ENCODE data around the genes PTER, RSU1 and PLXDC2.

- PRO-cap, result bidirectional peak, plus-strand start at chr10:16437010, minus-strand start at chr10:16436814
- RRBS, result 4% methylated on average over 15 of the region's 45 CpGs
Observed at GRCh38 chr10:16436877-16437843, at the start of gene PTER. Gene PTER, plus strand, starts transcription at chr10:16437010.

DNA sequence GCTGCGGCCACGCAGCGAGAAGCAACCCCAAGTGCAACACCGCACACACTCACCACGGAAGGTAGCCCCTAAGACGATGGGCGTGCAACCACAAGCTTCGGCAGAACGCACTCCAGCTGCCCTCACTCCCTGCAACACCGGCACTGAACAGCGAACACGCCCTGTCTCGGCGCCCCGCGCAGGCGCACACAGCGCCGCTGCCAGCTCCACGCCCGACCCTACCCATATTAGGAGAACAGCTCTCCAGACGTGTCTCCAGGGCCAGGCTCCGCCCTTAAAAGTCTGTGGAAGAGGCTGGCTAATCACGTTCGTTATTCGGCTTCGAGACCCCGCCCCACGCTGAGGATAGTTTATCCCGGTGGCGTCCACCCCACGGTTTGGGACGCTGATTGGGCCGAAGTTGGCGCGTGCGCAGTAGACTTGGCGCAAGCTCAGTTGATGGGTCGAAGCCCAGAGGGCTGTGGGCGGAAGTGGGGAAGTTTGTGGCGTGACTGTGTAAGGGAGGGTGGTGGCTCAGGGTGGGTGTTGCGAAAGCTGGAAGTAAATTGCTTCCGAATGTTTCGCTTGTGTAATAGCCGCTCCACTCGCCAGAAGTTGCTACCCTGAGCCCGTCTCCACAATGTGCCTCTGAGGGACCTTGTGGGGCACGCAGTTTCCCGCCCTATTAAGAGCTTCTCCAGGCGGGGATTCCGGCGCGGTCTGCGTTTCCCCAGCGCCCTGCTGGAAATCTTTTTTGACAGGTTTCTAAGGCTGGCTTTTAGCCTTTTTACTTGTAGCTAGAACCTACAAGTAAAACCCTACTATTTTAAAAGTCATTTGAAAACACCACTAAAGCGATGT, at the start of gene RSU1:
RSU1 (minus strand) TSS at position 163 of the 840 bp plus-strand sequence.
- PRO-cap, result bidirectional peak, plus-strand start at position 483 of the sequence, minus-strand start at position 145 of the sequence; unidirectional peak, plus-strand start at position 590 of the sequence; unidirectional peak, plus-strand start at position 667 of the sequence
- RRBS, result no CpG with 5 or more reads among the region's 56 CpGs

DNA sequence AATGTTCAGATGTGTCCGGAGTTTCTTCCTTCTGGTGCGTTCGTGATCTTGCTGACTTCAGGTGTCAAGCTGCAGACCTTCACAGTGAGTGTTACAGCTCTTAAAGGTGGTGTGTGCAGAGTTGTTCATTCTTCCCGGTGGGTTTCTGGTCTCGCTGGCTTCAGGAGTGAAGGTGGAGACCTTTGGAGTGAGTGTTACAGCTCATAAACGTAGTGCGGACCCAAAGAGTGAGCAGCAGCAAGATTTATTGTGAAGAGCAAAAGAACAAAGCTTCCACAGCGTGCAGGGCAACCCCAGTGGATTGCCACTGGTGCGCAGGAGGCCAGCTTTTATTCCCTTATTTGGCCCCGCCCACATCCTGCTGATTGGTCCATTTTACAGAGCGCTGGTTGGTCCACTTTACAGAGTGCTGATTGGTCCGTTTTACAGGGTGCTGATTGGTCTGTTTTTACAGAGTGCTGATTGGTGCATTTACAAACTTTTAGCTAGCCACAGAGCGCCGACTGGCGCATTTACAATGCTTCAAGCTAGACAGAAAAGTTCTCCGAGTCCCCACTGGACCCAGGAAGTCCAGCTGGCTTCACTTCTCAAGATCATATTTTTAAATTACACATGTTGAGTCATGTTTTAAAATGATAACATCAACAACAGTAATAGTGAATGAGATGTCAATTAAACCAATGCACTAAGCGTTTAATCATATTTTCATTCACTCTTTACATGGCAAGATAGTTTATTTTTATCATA, 128.4 kb downstream of the CUBN start:
- PRO-cap, result no peak
- RRBS, result 88% methylated on average over 1 of the region's 17 CpGs

- PRO-cap, result no peak
- RRBS, result no CpG with 5 or more reads among the region's 4 CpGs
Observed at GRCh38 chr10:17028721-17029197, 100.9 kb downstream of the CUBN start.

DNA sequence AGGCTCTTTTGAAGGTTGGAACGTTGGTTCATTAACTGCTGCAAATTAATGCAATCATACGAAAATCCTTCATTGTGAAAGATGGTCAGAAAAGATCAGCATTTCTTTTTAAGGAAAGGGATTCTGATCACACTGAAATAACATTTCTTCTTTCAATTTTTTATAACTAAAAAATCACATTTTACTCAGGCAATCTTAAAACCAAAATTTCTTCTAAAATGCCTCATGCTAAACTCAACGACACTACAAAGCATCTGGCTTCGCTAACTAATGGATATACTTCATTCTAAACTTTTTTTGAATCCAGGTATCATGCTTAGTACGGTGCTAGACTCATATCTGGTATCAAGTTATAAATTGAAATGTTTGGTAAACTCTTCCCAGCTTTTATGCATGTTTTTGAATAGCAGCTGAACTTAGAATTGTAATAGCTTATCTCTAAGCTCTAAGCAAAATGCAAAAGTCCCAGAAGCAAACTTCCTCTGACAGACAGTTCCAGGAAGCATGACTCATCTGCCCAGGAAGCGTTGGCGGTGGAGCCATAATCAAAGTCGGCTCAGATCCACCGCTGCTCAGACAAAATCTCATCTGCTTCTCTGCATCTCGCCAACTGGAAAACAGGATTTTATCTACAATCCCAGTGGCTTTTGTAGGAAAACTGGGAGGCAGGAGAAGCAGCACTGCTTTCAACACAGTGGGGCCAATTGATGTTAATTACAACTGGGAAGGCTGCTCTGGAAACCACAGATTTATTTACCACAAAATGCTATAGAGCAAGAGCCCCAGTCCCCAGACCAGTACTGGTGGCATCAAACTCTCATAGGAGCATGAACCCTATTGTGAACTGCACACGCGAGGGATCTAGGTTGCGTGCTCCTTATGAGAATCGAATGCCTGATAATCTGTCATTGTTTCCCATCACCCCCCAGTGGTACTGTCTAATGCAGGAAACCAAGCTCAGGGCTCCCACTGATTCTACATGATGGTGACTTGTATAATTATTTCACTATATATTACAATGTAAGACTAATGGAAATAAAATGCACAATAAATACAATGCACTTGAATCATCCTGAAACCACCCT, 100.1 kb downstream of the CUBN start:
- PRO-cap, result unidirectional peak, plus-strand start at position 559 of the sequence
- RRBS, result no CpG with 5 or more reads among the region's 14 CpGs

DNA sequence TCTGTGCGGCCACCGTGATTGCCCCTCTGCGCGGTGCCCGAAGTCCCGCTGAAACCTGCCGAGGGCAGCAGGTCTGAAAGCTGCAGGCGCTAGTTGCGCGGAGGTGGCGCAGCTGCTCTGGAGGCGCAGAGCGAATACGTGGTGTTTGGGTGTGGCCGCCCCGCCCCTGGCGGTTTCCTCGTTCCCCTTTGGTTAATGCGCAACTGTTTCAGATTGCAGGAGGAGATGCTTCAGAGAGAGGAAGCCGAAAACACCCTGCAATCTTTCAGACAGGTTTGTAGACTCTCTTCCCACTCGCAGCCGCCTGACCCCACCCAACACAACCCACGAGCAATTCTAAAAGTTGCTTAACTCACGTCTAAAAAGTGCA, 2.4 kb downstream of the VIM start:
- PRO-cap, result bidirectional peak, plus-strand start at position 211 of the sequence, minus-strand start at position 119 of the sequence
- RRBS, result no CpG with 5 or more reads among the region's 24 CpGs

- PRO-cap, result no peak
Observed at GRCh38 chr10:17232824-17233077, 4.7 kb downstream of the VIM start.

GRCh38 chr10:17237873-17238793, 10.1 kb downstream of the VIM start:
- PRO-cap, result unidirectional peak, plus-strand start at chr10:17238609; unidirectional peak, plus-strand start at chr10:17238681
- RRBS, result no CpG with 5 or more reads among the region's 8 CpGs

DNA sequence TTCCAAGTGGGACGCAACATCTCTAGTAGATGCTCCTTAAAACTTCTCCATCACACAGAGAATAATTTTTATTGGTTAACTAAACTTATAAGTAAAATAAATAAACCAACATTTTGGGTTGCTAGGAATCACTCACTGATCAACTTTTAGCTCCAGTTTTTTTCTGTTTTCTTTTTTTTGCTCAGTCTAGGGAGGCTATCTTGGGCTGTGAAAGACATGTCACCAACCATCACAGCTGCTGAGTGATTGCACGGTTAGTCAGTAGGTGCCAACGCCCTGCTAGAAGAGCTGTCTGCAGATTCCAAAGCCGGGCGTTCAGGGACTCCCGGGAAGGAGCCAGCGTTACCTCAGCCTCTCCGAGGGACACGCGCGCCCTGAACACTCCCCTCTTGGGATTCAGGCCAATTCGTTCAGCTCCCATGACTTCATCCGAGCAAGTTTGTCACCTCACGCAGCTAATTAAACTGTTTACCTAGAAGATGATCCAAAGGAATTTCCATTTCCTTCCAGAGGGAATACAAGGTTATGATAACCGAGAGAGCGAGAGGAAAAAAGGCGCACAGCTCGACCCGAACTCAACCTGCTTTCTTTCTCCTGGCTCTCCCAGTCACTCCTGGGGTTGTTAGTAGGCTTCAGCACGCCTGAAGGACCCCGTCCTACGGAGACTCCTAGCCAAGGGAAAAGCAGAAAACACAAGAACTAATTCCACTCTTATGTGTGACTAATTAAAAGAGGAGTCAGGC, 488 bp upstream of the STAM start:
- PRO-cap, result bidirectional peak, plus-strand start outside the sequence, minus-strand start at position 609 of the sequence
- RRBS, result no CpG with 5 or more reads among the region's 22 CpGs

DNA sequence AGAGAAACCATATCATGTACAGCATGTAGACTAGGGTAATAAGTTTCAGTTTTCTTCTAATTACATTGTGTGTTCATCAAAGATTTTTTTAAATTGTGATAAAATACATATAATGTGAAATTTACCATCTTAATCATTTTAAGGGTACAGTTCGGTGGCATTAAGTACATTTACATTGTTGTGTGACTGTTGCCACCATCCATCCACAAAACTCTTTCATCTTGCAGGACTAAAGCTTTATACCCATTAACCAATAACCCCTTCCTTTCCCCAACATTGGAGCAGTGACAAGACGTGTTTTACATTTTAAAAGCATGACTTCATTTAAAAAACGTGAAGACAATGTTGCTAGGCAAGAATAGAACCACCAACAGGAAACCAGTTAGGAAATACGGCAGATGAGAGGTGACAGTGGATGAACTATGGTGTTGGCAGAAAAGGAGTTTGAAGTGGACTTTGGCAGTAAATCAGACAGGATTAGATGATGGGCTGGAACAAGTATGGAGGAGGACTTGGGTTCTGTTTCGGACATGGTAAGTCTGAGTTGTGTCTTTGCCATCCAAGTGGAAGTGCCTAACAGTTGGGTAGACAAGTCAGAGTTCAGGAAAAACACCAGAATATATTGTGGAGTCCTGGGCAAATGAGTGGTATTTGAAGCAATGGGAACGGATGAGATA, 16.9 kb downstream of the TMEM236 start:
- PRO-cap, result no peak
- RRBS, result no CpG with 5 or more reads among the region's 6 CpGs

DNA sequence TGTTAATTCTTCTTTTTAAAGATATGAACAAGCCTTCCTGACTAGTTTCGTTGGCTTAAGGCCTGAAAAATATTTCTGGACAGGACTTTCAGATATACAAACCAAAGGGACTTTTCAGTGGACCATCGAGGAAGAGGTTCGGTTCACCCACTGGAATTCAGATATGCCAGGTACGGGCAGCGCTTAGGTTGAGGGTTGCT, 54.3 kb downstream of the MRC1 start:
- PRO-cap, result no peak
- RRBS, result no CpG with 5 or more reads among the region's 5 CpGs

DNA sequence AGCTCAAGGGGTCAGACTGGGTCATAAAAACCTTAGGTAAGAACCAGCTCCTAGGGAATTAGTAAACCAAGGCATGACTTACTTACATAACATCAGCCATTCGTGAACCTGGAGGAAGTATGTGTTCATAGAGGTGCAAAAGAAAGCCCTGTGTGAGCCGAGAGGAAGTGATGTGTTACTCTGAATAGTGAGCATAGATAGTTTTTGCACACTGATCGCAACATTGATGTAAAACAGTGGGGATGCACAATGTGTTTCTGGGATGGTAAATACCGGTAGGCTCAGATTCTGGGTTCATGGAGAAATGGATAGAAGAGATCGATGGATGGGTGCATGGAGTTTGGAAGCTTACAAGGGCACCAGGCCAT, 22.4 kb downstream of the CACNB2 start:
- PRO-cap, result no peak
- RRBS, result 71% methylated on average over 1 of the region's 5 CpGs

DNA sequence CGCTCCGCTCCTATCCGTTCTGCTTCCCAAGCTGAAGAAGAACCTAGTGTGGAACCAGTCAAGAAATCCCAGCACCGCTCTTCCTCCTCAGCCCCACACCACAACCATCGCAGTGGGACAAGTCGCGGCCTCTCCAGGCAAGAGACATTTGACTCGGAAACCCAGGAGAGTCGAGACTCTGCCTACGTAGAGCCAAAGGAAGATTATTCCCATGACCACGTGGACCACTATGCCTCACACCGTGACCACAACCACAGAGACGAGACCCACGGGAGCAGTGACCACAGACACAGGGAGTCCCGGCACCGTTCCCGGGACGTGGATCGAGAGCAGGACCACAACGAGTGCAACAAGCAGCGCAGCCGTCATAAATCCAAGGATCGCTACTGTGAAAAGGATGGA, 112.1 kb downstream of the NSUN6 start:
- PRO-cap, result no peak
- RRBS, result 96% methylated on average over 4 of the region's 23 CpGs

DNA sequence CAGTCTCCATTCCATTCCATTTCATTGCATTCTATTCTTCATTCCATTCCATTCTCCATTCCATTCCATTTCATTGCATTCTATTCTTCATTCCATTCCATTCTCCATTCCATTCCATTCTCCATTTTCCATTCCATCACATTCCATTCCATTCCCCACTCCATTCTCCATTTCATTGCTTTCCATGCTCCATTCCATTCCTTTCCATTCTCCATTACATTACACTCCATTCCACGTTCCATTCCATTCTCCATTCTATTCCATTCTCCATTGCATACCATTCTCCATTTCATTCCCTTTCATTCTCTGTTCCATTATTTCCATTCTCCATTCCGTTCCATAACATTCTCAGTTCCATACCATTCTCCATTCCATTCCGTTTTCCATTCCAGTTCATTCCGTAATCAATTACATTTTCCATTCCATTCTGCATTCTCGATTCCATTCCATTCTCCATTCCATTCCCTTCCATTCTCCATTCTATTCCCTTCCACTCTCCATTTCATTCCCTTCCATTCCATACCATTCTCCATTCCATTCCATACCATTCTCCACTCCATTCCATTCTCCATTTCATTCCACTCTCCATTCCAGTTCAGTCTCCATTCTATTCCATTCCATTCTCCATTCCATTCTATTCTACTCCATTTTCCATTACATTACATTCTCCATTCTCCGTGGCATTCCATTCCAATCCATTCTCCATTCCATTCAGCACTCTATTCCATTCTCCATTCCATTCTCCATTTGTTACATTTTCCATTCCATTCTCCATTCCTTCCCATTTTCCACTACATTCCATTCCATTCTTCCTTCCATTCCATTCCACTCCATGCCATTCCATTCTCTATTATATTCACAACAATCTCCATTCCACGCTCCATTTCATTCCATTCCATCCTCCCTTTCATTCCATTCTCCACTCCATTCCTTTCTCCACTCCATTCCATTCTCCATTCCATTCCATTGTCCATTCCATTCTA, 86.2 kb downstream of the NSUN6 start:
- PRO-cap, result no peak
- RRBS, result no CpG with 5 or more reads among the region's 7 CpGs

GRCh38 chr10:18571894-18572524, 79.4 kb downstream of the NSUN6 start:
- PRO-cap, result no peak

DNA sequence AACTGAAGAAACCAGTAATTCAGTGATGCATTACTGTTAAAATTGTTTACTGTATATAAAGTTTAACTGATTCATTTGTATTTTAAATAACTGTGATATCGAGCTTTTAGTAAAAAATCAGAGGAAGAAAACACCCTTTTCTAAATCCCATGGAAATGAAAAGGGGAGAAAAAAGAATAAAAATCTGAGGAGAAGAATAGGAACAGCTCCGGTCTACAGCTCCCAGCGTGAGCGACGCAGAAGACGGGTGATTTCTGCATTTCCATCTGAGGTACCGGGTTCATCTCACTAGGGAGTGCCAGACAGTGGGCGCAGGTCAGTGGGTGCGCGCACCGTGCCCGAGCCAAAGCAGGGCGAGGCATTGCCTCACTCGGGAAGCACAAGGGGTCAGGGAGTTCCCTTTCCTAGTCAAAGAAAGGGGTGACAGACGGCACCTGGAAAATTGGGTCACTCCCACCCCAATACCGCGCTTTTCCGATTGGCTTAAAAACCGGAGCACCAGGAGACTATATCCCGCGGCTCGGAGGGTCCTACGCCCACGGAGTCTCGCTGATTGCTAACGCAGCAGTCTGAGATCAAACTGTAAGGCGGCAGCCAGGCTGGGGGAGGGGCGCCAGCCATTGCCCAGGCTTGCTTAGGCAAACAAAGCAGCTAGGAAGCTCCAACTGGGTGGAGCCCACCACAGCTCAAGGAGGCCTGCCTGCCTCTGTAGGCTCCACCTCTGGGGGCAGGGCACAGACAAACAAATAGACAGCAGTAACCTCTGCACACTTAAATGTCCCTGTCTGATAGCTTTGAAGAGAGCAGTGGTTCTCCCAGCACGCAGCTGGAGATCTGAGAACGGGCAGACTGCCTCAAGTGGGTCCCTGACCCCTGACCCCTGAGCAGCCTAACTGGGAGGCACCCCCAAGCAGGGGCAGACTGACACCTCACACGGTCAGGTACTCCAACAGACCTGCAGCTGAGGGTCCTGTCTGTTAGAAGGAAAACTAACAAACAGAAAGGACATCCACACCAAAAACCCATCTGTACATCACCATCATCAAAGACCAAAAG, 23.8 kb downstream of the NSUN6 start:
- PRO-cap, result no peak
- RRBS, result no CpG with 5 or more reads among the region's 31 CpGs

GRCh38 chr10:18658112-18658779, 985 bp upstream of the ARL5B start:
- PRO-cap, result no peak
- RRBS, result no CpG with 5 or more reads among the region's 15 CpGs

GRCh38 chr10:19789720-19790159, 26.5 kb upstream of the PLXDC2 start:
- PRO-cap, result no peak
- RRBS, result no CpG with 5 or more reads among the region's 4 CpGs

GRCh38 chr10:19816369-19817100, at the start of gene PLXDC2:
Gene PLXDC2, plus strand, starts transcription at chr10:19816432.
- PRO-cap, result bidirectional peak, plus-strand start at chr10:19816872, minus-strand start at chr10:19816652; bidirectional peak, plus-strand start at chr10:19817045, minus-strand start at chr10:19816931
- RRBS, result 1% methylated on average over 11 of the region's 58 CpGs

GRCh38 chr10:20109856-20110345, 293.7 kb downstream of the PLXDC2 start:
- PRO-cap, result no peak
- RRBS, result no CpG with 5 or more reads among the region's 2 CpGs